ENCODE measurements around a stretch of chr1.

GRCh38 chr1:52914996-52915757 is 6.4 kb downstream of the ECHDC2 start:
- RAMPAGE, long total RNA, result no peak
- RRBS, result no CpG with 5 or more reads among the region's 4 CpGs

DNA sequence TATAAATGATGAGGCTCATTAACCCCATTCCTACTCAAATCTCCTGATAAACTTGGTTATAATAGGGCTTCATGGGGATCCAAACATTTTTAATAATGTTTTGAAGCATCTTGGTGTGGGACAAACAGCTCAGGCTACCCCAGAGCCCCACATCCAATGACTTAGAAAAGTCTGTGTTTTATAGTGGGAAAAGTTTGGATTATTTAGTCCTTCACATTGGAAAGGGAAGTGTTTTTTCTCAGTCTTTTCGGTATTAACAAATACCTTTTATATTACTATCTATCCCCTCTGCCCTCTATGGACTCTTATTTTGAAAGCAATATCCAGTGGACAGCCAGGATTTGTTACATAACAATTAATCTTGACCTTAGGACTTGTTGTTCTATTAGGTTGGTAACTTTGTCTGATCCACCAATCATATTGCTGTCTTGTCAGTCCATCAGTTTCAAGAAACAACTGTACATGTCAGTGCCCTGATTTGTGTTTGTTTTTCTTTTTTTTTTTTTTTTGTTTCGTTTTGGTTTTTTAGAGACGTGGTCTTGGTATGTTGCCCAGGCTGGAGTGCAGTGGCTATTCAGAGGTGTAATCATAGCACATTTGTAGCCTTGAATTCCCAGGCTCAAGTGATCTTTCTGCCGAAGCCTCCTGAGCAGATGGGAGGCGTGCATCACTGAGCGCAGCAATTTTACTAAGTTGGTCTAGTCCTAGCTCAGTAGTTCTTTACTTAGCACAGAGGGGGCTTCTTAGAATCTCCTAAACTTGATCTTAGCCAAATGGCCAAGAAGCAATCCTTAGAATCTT is 1.6 kb upstream of the SCP2 start:
- RAMPAGE, long total RNA, result no peak
- RRBS, result no CpG with 5 or more reads among the region's 6 CpGs

DNA sequence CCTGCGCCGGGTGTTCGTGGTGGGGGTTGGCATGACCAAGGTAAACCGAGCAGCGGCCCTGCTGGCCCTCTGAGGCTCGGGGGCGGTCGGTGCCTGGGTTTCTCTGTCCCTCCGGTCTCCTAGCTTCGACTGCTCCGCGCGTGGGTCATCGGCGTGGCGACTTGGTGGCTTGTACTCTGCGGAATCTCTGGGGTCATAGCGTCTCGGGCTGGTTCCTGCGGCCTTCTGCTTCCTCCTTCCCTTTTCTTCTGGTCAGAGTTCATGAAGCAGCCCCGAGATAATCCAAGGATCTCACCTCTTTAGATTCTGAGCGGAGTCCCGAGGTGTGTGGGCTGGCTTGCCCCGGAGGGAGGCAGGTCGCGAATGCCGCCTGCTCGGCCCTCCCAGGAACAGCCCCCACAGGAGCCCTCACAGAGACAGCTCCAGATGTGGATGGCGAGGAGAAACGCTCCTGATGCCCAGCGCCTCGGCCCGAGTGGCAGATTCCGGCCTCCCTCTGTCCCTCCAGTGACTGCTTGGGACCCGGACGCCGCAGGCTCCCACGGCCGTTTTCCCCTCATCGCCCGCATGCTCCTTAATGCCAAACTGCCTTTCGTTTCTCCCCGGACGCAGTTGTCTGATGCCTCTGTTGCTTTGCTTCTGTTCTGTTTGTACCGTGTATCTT is 482 bp downstream of the SCP2 start:
- RAMPAGE, long total RNA, result no peak
- RRBS, result 1% methylated on average over 12 of the region's 45 CpGs

DNA sequence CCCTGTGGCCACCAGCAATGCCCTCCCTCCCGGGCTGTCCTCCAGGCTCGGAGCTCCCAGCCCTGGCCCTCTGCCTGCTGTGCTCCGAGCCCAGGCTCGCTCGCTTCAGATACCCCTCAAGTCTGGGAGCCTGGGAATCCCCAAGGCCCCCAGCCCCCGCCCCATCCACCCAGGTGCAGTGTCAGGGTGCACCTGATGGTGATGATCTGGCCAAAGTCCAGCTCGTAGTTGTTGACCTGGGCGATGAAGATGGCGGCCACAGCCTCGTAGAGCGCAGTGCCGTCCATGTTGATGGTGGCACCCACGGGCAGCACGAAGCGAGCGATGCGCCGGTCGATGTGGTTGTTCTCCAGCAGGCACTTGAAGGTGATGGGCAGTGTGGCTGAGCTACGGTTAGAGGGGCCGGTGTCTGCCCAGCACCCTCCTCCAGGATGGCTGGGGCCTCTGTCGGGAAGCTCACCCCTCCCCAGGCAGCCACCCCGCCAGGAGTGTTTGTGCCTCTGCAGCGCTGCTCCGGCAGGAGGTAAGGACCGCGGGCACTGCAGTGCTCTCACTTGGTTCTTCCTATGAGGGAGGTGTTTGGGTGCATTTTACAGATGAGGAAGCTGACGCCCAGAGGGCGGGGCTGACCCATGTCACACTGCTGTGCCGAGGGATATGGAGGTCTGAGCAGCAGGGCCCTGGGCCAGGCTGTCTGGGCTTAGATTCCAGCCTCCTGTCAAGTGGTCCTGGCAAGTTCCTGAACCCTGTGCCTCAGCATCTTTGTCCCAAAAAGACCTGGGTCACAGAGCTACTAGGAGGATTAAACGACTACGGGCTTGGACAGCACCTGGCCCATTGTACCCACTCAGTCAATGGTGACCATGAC is 28.6 kb downstream of the PODN start:
- RAMPAGE, long total RNA, result no peak
- RRBS, result 79% methylated on average over 4 of the region's 32 CpGs

DNA sequence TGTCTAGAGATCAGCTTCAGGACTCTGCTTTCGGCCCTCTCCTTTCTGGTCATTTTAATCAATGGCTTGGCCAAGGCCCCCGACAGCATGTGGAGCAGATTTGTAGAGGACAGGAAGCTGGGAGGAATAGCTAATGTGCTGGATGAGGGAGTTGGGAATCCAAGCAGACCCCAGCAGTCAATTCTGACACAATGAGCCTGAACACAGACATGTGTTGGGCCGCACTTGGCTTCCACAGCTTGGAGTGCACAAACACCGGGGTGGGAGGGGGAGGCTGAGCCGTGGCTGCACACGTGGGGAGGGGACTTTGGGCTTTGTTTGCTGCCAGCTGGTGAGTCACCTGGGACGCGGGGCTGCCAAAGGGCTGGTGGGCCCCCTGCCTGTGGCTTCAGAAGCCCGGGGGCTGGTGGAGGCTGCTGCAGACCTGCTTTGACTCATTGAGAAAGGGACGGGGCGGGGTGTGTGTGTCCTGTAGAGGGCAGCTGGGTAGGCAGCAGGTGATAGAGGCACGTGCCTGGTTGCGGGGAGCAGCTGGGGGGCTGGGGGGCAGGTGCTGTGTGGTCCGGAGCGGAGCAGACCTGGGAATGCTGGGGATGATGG is 20.9 kb downstream of the SLC1A7 start:
- RAMPAGE, long total RNA, result no peak
- RRBS, result no CpG with 5 or more reads among the region's 15 CpGs

- RAMPAGE, long total RNA, result no peak
- RRBS, result no CpG with 5 or more reads among the region's 8 CpGs
These were observed 1.3 kb downstream of the CPT2 start for GRCh38 chr1:53197799-53198418.

- RAMPAGE, long total RNA, result no peak
- RRBS, result no CpG with 5 or more reads among the region's 6 CpGs
These were observed 5.7 kb upstream of the MAGOH start for GRCh38 chr1:53243534-53244823.

GRCh38 chr1:53460395-53460642 is 1.1 kb downstream of the DMRTB1 start:
- RAMPAGE, long total RNA, result no peak
- RRBS, result 100% methylated on average over 1 of the region's 15 CpGs

GRCh38 chr1:53542118-53542579 is 83.0 kb downstream of the DMRTB1 start:
- RAMPAGE, long total RNA, result no peak
- RRBS, result no CpG with 5 or more reads among the region's 12 CpGs

DNA sequence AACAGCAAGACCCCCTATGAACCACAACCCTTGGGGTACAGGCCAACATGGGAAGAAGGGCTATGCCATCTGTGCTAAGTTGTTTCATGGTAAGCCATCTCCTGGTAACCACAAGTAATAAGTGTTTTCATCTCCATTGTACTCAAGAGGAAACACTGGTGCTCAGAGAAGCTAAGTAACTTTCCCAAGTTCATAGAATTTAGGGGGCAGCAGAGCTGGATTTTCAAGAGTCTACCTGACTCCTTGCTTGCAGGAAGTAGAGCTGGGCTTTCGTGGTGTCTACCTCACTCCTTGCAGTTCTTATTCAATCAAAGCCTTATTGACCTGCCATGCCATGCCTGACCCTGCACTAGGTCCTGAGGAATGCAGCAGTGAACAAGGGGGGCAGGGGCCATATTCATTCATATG is 93.4 kb downstream of the GLIS1 start:
- RAMPAGE, long total RNA, result no peak
- RRBS, result no CpG with 5 or more reads among the region's 1 CpG

DNA sequence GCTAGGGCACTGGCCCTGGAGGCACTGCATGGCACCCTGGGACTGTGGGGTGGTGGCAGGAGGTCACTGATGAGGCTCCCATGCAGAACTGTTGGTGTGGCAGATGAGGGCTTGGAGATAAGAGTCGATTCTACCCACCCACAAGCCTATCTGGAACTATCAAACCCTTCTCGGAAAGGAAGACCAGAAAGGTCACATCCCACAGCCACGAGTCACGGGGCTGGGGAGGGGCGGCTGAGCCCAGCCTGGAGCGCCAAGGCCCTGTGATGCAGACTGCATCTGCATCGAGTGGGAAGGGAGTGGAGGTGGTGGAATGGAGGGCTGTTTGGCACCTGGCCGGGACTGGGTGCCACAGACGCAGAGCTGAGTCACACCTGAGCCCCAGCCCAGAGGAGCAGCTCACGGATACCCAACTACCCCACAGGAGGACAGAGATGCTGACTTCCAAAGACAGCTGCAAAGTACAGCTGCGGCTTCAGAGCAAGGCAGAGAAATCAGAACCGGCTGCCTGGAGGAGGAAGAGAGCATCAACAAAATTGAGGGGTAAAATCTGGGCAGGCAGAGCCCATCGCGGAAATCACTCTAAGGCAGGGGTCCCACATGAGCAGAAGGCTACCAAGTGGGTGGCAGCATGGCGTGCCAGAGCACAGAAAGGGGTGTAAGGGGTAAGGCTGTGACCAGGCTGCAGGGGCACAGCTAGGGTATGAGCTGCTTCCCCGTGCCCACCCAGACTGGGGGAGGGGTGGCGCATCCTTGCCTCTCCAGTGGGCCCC is 29.7 kb downstream of the MRPL37 start:
- RAMPAGE, long total RNA, result no peak
- RRBS, result no CpG with 5 or more reads among the region's 17 CpGs

- RAMPAGE, long total RNA, result no peak
- RRBS, result no CpG with 5 or more reads among the region's 11 CpGs
These were observed 37.7 kb downstream of the MRPL37 start for GRCh38 chr1:54237616-54238165.

- RAMPAGE, long total RNA, result no peak
- RRBS, result 100% methylated on average over 2 of the region's 20 CpGs
These were observed 51.6 kb downstream of the MRPL37 start for GRCh38 chr1:54251437-54252056.

GRCh38 chr1:54253444-54254211 is 53.7 kb downstream of the MRPL37 start:
- RAMPAGE, long total RNA, result no peak
- RRBS, result no CpG with 5 or more reads among the region's 12 CpGs

DNA sequence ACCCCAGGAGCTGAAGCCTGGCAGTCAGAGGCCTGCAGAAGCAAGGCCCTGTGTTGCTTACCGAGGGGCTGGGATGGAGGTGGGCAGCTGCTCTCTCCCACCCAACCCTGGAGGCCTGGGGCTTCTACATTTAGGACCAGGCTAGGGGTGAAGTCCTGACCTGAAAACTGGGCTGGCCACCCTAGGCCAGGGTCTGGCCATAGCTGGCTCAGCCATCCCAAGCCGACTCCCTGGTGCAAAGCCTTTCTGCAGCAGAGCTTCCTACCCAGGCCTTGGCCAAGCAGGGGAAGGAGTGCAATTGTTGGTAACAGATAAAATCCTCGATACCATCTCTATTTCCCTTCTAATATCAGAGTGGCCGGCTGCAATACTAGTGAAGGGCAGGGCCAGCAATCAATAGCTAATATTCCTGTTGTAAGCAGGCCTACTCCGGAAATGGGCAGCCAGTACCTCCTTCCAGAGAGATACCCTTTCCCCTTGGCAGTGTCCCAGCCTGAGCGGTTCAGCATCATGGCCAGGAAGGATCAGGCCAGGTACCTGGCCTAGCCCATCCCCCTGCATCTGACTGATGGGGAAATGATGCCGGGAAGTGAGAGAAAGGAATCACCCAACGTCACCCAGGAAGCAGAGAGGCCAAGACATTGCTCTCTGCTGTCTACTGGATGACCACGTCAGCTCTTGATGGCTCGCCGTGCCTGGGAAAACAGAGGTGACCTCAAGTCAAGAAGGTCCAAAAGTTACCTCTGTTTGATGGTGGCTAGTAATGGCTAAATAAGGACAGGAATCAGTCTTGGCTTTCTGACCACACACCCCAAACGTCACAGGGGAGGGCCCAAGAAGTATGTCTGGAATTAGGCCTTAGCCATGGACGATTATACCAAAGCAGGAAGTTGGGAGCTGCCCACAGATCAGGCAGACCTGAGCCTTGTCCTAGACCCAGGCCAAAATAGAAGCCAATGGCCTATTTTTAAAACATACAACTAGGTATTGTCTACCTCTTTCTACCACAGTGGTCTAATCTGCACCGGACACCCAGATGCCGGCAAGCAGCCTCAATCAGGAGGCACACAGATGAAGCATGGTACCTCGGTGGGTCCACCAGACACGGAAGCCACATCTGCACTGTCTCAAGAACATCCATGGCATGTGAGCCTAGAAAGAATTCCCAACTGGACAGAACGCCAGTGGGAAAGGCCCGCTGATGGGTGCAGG is 79.0 kb downstream of the MRPL37 start:
- RAMPAGE, long total RNA, result no peak
- RRBS, result no CpG with 5 or more reads among the region's 19 CpGs

DNA sequence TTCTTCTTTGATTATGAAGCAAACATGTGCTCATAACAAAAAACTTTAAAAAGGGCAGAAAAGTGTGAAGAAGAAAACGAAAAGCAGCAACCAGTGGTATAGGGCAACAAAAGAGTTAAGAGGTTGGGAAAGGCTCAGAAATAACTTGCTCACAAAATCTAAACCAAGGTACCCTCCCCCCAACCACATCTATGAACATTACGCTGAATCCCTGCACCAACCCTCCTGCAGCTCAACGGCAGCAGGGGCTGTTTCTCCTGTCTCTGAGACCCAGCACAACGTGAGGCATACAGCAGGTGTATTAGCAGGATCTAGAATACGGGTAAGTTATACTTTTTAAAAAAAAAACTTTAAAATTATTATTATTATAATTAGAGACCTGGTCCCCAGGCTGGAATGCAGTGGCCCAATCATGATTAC is 85.2 kb downstream of the MRPL37 start:
- RAMPAGE, long total RNA, result no peak
- RRBS, result no CpG with 5 or more reads among the region's 5 CpGs

- RAMPAGE, long total RNA, result no peak
- RRBS, result no CpG with 5 or more reads among the region's 6 CpGs
These were observed 141.4 kb downstream of the MRPL37 start for GRCh38 chr1:54341225-54341952.

DNA sequence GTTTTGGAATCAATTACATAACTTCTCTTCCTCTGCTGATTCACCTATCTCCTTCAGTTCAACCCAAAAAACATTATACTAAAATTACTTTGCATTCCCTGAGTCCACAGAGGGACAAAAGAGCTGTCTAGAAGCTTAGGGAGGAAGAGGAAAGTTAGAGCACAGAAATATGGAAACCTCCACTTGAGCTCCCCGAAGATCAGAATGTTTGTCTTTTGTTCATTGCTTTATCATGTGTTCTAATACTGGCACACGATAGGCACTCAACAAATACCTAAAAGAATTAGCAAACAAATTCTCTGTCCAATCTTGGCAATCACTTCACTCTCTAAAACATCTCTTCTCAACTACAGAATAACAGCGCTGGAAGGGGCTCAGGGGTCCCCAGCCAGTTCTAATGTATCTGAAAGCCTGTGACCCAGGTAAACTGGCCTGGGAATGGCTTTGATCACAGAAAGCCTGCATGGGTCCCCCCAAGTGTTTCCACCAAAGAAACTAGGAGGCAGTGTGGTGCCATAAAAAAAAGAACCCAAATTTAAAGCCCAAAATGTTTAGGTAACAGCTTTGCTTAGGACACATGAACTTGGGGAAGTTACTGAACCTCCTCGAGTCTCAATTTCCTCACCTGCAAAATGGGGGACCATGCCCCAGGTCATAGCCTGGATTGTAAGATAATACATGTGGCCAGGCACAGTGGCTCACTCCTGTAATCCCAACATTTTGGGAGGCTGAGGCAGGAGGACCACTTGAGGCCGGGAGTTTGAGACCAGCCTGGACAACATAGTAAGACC is 160.3 kb downstream of the MRPL37 start:
- RAMPAGE, long total RNA, result no peak
- RRBS, result no CpG with 5 or more reads among the region's 5 CpGs

DNA sequence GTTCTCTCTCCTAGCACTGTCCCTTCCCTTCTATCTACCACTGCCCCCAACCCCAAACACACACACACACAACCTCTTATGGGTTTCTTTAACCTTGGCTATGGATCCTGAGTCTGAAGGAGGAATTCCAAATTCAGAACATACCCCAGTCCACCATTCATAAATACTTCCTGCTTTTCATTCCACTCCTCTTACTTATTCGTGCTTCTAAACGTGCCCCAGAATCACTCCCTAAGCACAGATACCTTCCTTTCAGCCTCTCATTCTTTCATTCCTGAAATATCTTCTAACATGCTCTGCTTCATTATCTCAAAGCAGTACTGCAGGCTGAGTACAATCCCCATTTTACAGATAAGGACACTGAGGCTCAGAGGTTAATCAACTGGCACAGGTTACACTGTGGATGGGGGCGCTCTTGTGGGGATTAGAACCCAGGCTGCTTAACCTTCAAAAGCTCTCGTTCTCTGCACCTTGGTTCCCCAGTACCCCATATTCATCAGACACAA is 162.5 kb upstream of the ACOT11 start:
- RAMPAGE, long total RNA, result no peak
- RRBS, result no CpG with 5 or more reads among the region's 4 CpGs

- RAMPAGE, long total RNA, result no peak
- RRBS, result no CpG with 5 or more reads among the region's 6 CpGs
These were observed 146.5 kb upstream of the ACOT11 start for GRCh38 chr1:54401520-54401985.

All from epithelial cell of alveolus of lung (primary cell).